ENCODE measurements around the genes LCE3A, LCE1A, SMCP and SPRR1B.

GRCh38 chr1:152167848-152168420 is 8.9 kb upstream of the RPTN start:
- PRO-cap, 2 experiments, result no peak in any of the 2 experiments

DNA sequence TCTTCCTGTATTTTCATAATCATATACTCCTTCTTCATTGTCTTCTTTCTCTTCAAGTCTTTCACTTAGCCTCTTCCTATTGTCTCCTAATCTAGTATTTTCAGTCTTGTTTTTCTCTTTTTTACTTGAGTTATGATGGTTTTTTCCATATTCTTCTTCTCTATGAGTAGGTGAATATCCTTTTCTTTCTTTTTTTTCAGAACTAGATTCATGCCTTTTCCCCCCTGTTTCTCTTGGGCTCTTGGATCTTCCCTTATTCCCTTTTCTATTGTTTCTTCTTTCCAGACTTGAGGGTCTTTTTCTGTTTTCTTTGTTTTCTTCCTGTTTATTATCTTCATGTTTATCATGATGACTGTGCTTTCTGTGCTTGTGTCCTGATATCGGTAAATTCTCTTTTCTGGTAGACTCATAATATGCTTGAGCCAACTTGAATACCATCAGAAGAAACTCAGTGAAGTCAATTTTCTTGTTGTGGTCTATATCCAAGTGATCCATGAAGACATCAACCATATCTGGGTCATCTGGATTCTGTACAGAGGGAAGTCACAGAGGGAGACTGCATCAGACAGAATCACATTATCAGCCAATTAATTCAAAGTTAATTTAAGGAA is 10.7 kb downstream of the FLG start:
- PRO-cap, 2 experiments, result no peak in any of the 2 experiments

DNA sequence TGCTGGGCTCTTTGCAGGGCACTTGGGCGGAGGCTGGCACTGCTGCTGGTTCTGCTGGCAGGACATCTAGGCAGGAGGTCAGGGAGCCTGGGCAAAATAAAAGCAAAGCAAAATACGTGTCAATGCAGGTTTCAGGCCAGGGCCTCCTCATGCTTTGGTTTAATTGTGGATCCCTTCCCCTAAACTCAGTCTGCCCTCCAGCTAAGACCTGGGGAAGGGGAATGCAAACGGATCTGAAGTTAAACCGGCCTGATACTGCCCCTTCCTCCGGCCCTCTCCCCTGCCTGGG is at the start of gene LCE3A:
Gene LCE3A (minus strand): TSS at position 66 of the 289 bp plus-strand sequence.
- PRO-cap, 2 experiments, result no peak in any of the 2 experiments

- PRO-cap, 2 experiments, result no peak in any of the 2 experiments
These were observed 2.0 kb downstream of the C1orf68 start for GRCh38 chr1:152721459-152721669.

GRCh38 chr1:152827297-152827549 is at the start of gene LCE1A:
TSS of gene LCE1A (plus strand) at chr1:152827473.
- PRO-cap, 2 experiments, result no peak in any of the 2 experiments

- PRO-cap, 2 experiments, result no peak in any of the 2 experiments
These were observed at the start of gene SMCP for GRCh38 chr1:152878040-152878376. TSS of gene SMCP (plus strand) at chr1:152878322.

- PRO-cap, 2 experiments, result no peak in any of the 2 experiments
These were observed at the start of gene SPRR1B for GRCh38 chr1:153031072-153031386. TSS of gene SPRR1B (plus strand) at chr1:153031203.

- PRO-cap, 2 experiments, result no peak in any of the 2 experiments
These were observed 9.6 kb upstream of the SPRR2F start for GRCh38 chr1:153122690-153123577.

DNA sequence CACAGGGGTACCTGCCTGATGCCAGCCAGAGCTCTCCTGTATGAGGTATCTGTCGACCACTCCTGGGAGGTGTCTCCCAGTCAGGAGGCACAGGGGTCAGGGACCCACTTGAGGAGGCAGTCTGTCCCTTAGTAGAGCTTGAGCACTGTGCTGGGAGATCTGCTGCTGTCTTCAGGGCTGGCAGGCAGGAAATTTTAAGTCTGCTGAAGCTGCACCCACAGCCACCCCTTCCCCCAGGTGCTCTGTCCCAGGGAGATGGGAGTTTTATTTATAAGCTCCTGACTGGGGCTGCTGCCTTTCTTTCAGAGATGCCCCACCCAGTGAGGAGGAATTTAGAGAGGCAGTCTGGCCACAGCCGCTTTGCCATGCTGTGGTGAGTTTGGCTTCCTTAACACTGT is 15.1 kb upstream of the LELP1 start:
- PRO-cap, 2 experiments, result no peak in any of the 2 experiments

- PRO-cap, 2 experiments, result no peak in any of the 2 experiments
These were observed 1.4 kb downstream of the S100A12 start for GRCh38 chr1:153373956-153374565.

DNA sequence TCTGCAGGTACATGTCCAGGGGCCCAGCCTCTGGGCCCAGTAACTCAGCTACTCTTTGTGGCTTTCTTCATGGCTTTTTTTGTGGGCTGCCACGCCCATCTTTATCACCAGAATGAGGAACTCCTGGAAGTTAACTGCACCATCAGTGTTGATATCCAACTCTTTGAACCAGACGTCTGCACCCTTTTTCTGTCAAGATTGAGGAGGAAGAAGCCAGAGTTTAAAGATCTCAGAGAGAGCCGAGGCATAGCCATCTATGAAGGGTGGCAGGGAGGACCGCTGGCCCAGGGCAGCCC is 870 bp downstream of the S100A8 start:
- PRO-cap, 2 experiments, result no peak in any of the 2 experiments

DNA sequence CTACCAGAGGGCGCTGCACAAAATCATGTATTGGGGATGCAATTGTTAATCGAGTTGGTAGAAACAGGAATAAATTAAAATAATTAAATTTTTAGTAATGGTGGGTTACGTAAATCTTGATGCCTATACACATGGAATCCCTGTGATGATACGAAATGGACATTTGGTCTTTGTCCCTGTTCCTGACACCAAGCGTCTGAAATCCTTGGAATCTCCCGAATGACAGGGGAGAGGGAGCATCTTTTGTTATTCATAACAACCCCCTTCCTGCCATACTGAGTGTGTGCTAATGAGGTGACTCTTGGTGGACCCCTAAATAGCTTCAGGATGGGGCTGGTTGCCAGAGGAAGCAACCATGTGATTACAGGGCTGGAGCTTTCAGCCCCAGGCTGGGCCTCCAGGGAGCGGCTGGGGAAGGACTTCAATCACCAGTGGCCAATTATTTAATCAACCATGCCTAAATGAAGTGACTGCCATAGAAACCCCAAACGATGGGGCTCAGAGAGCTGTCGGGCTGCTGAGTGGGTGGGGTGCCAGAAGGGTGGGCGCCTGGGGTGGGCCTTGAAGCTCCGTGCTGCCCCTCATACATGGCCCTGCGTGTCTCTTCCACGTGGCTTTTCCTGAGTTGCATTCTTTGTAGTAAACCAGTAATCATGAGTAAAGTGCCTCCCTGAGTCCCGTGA is 5.8 kb upstream of the S100A7 start:
- PRO-cap, 2 experiments, result no peak in any of the 2 experiments

GRCh38 chr1:153536712-153537165 is 948 bp upstream of the S100A6 start:
- PRO-cap, 2 experiments, result no peak in any of the 2 experiments

DNA sequence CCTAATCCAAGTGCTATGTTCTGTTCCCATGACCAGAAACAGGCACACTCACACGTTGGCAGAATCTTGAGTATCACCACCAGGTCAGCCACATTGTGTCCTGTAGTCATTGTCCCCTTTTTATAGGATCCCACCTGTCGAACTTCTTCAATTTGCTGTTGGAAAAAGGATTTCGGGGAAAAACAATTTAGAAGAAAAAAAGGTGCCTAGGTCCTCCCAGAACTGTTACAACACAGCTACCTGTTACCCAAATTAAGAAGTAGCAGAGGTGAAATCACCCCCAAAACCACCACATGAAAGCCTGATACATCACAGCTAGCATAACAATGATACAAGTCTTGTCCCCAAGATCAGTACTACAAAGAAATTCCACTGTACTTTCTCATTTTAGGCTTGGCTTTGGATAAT is 3.3 kb downstream of the ILF2 start:
- PRO-cap, 2 experiments, result no peak in any of the 2 experiments

- PRO-cap, 2 experiments, result no peak in any of the 2 experiments
These were observed 1.4 kb downstream of the NPR1 start for GRCh38 chr1:153679776-153680468.

DNA sequence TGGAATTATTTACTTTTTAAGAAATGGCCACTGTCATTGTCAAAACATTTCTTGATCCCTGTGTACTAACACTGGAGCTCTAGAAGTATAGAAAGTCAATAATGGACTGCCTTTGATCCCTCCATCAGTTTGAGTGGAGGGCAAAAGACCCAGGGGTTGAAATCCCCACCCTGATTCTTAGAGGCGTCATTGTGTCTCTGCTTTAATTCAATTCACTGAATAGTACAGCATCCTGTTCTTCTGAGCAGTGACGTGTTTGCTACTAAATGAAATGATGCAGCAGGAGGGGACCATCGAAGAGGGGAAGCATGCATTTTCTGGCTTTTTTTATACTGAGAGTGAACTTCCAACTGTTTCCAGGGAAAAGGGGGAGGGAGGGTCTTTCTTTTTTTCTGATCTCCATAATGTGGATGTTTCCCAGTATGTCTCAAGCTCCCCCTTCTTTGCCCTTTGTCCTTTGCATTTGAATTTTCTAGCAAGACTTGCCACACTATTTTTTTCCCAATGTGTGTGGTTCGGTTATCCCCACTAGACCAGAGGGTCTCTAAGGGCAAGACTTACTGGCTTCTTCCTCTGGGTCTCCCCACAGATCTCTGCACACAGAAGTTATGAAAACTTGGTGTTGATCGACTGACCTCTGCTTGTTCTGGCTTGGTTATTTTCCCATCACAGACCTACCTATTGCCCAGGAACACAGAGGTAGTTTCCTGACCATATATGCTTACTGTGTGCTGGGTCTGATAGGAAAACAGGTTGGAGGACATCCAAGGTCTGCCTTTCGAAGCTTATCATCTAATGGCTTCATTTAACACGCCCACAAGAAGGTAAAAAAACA is 2.7 kb downstream of the INTS3 start:
- PRO-cap, 2 experiments, result no peak in any of the 2 experiments

GRCh38 chr1:153768209-153768747 is 6.9 kb upstream of the SLC27A3 start:
- PRO-cap, 2 experiments, result no peak in any of the 2 experiments

- PRO-cap, 2 experiments, result no peak in any of the 2 experiments
These were observed 2.5 kb downstream of the SLC27A3 start for GRCh38 chr1:153777495-153778265.

GRCh38 chr1:153782976-153784182 is 8.2 kb downstream of the SLC27A3 start:
- PRO-cap, 2 experiments, result peak in 2 of 2 experiments; most common plus-strand start chr1:153783529 (in 2); most common minus-strand start chr1:153783335 (in 2)

DNA sequence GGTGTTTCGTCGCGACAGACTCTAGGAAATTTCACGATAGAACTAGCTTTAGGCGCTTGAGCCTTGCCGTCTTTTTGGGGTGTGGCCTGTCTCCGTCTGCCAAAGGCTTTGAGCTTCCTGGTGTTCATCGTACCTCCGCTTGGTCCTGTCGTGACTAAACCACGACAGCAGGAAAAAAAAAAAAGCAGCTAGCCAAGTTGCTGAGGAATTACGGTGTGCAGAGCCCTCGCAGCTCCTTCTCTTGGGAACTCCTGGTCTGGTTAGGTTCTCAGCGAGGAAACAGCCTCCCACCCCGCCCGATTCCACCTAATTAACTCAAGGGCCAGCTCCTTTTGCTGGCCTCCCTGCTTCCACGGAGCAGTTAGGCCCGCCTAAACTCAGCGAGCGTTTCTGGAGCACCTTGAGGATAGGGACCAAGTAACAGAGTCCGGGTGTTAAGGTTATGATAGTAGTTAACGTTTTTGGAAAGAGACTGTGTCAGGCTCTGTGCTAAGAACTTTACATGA is 713 bp upstream of the GATAD2B start:
- PRO-cap, 2 experiments, result peak in 1 of 2 experiments; most common minus-strand start position 262 of the sequence (in 1)

Measured in right ventricle myocardium (tissue), 1 donor.